GM23248 (cell line): ENCODE measurements around the genes HSD17B14, FTL and NTF4.

- RAMPAGE, long total RNA, result no peak
These were observed 25.0 kb downstream of the ZSWIM9 start for GRCh38 chr19:48195022-48196361.

GRCh38 chr19:48384009-48384573, 7.3 kb downstream of the KDELR1 start:
- RAMPAGE, long total RNA, result no peak

DNA sequence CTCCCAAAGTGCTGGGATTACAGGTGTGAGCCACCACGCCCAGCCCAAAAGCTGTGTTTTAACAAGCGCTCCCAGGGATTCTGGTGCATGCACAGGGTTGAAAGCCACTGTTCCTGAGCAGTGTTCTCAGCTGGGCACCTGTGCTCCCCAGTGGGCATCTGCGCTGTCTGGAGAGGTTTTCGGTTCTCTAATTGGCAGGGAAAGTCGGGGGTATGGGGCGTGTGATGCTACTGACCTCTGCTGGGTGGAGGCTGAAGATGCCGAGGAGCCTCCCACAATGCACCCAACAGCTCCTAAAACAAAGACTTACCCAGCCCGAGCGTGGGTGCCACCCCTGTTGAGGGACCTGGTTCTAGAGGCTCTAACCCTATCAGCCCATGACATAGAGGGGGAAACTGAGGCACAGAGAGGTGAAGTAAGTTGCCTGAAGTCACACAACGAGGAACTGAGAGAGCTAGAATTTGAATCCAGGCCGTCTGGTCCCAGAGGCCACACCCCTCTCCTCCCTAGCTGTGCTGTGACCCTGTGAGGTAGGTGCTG, 2.2 kb downstream of the SPACA4 start:
- RAMPAGE, long total RNA, result no peak

DNA sequence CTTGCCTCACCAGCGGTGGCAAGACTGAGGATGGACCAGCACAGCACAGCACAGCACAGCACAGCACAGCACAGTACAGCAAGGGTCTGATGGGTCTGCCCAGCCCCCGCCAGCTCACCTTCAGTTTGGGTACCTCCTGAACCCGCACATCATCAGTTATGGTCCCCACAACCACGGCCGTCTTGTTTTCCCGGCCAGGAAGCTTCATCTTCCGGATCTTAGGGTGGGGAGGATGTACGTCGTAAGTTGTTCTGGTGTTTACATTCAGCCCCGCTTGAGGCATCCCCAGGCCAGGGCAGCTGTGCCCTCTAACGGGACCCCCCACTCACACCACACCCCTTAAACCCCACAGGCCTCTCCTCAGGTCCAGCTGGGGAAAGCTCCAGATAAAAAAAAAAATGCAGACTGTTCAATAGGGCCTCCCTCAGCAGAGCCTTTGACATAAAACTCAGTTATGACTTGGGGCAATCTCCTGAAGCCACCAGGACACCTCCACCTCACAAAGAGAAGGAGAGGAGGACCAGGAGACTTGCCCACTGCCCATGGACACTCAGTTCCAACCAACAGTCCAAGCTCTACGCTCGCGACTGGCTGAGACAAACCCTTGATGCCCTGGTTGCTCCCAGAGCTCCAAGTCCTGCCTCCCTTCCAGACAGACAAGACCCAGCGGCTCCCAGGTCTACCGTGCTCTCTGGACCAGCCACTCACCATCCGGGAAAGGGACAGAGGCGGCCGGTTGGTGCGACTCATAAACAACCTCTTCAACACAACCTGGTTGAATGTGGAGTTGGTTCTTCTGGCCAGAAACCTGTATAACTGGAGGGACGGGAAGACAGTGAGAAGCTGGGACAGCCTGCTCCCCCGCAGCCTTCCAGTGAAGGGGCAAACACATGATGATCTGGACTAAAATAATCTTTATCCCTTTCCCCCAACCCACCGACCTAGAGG, 2.0 kb upstream of the FAM83E start:
- RAMPAGE, long total RNA, result no peak

- RAMPAGE, long total RNA, result no peak
These were observed 2.6 kb upstream of the NTN5 start for GRCh38 chr19:48675274-48675995.

- RAMPAGE, long total RNA, result no peak
These were observed 1.1 kb upstream of the MAMSTR start for GRCh38 chr19:48720178-48721395.

DNA sequence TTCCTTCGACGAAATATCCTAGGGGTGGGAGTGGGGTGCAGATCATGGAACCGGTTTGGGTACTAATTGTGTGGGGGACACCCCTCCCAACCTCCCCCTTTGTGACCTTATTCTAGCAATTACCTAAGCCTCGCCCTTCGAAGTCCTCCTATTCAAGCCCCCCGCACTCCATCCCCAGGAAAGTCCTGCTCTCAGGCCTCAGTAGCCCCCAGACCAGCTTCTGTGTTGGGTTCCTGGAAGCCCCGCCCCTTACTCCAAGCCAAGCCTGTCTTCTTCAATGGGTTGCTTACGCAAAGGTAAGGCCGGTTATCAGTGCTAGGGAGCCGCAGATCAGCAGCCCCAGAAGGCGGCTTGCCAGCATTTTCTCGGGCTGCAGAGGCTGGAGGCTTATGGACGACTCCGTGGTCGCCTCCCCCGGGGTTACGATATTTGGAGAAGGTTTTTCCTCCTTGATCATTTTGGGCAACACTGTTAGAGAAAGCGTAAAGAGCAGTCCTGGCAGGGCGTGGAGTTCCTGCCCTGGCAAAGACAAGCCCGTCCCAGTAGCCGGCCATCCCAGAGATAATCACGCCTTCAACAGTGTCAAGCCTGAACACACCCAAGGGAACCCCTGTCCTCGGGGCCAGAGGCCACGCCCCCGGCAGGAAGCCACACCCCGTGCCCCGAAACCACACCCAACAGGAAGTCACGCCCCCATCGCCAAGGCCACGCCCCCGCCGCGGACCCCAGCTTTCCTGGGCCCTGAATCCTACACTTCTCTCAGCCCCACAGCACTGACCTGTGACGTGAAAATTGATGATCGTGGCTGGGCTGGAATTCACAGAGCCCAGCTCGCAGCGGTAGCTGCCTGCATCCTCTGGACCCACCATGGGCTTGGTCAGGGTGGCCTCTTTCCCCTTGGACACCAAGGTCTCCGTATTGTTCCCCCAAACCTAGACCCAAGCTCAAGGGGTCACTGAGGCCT, 883 bp upstream of the RASIP1 start:
- RAMPAGE, long total RNA, result no peak

- RAMPAGE, long total RNA, result no peak
These were observed at the start of gene HSD17B14 for GRCh38 chr19:48835538-48836773. Gene HSD17B14, minus strand, starts transcription at chr19:48836491.

- RAMPAGE, long total RNA, result no peak
These were observed 1.2 kb downstream of the PLEKHA4 start for GRCh38 chr19:48867073-48867722.

GRCh38 chr19:48874352-48875127, 2.3 kb downstream of the PPP1R15A start:
- RAMPAGE, long total RNA, result no peak

DNA sequence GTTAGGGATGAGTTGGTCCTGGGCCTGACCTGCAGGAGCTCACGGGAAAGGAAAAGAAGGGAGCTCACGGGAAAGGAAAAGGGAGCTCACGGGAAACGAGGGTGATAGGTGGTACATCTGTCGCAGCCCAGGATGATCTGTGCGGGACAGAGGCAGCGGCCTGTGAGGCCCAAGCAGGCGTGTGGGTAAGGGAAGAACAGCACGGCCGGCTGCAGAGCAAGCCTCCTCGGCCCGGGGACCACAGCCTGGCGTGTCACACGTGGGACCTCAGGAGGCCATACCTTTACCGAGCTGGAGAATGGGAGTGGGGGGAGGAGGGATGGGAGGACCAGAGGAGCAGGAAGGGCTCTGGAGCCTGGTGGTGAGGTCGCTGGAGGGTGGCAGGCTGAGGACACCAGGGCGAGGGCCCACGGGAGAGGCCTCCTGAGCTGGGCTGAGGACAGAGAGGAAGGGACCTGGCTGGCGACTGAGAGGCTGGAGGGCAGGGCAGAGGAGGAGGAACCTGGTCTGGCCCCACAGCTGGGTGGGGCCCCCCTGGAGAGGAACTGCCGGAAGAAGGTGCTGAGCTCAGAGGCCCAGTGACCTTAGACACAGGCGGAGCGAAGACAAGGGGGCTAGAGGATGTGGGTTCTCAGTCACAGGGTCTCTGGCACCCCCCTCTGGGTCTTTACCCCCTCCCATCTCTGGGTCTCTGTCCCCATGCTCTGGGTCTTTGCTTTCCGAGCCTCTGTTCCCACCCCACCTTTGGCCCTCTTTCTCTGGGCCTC, 2.9 kb upstream of the FTL start:
- RAMPAGE, long total RNA, result no peak

DNA sequence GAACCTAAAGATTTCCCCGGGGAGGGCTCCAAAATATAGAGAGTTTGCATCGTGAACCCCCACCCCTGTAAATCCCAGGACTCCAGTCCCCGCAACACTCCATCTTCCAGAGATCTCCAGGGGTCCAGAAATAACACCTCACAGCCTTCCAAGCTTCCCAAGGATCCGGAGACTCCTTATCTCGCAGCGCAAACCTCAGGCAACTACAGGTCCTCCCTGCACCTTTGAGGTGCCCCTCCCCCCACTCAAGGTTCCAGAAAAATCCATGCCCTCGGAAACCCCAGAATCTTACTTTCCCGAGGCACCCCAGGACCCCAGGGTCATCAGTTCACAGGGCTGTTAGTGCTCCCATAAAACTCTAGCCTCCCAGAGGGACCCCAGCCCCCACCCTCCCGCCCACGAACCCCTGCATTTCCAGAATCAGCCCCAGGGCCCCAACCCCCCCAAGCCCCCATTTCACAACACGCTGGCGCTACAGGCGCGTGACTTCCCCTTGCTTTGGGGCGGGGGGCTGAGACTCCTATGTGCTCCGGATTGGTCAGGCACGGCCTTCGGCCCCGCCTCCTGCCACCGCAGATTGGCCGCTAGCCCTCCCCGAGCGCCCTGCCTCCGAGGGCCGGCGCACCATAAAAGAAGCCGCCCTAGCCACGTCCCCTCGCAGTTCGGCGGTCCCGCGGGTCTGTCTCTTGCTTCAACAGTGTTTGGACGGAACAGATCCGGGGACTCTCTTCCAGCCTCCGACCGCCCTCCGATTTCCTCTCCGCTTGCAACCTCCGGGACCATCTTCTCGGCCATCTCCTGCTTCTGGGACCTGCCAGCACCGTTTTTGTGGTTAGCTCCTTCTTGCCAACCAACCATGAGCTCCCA, at the start of gene FTL:
Gene FTL, plus strand, starts transcription at position 658 of the 867 bp plus-strand sequence.
- RAMPAGE, long total RNA, result no peak

- RAMPAGE, long total RNA, result no peak
These were observed 2.0 kb downstream of the FTL start for GRCh38 chr19:48967231-48967390.

GRCh38 chr19:49064556-49065267, at the start of gene NTF4:
Gene NTF4, minus strand, starts transcription at chr19:49064818.
- RAMPAGE, long total RNA, result no peak

DNA sequence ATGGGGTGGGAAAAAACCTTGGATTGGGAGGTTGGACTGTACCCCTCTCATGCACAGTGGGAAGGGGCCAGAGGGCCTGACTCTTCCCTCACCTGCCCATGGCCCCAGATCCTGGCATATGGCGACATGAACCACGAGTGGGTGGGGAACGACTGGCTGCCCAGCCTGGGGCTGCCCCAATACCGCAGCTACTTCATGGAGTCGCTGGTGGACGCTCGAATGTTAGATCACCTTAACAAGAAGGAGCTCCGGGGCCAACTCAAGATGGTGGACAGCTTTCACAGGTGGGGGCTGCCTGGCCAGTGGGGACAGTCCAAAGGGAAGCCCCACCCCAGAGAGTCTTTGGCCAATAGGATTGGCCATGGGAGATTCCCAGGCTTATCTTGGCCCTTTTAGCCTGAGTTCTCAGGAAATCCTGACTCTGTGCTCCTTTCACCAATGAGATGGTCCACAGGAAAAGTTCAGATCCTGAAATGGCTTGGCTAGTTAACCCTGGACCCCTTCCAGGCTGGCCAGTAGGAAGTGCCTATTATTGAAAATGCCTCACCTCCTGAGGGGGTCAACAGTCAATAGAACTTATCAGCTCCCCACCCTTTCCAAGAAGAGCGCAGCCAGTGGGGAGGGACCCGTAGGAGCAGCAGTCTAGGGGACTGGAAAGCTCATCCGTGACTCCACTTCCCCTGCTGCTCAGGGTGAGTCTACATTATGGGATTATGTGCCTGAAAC, 7.1 kb downstream of the HRC start:
- RAMPAGE, long total RNA, result no peak

GRCh38 chr19:49217193-49217868, 59.7 kb downstream of the TRPM4 start:
- RAMPAGE, long total RNA, result no peak

DNA sequence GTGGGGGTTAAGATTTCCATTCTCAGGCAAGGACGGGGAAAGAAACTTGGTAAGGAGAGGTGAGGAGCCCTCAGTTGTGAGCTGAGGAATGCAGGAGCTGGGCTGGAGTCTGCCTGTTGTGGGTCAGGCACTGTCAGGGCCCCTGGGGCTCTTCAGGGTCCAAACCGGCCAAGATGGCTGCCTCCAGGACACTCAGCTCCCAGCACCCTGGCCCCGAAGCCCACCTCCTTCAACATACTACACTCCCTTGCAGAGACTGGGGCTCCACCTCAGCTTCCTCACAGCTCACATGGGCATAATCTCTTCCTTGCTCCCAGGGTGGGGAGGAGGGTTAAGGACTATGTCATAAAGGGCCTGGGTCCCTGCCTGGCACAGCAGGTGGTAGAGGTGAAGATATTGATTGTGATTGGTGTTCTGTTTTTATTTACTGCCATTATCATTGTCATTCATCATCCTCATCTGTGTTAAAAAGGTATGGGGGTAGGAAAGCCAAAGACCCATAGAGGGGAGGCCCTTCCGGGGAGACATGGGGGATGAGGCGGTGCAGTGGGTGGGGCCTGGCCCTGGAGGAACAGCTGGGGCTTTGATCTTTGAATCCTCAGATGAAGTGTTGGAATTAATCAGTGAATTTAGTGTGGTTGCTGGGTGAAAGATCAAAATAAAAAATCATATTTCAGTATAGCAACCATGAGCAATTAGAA, 7.6 kb downstream of the PTH2 start:
- RAMPAGE, long total RNA, result no peak

DNA sequence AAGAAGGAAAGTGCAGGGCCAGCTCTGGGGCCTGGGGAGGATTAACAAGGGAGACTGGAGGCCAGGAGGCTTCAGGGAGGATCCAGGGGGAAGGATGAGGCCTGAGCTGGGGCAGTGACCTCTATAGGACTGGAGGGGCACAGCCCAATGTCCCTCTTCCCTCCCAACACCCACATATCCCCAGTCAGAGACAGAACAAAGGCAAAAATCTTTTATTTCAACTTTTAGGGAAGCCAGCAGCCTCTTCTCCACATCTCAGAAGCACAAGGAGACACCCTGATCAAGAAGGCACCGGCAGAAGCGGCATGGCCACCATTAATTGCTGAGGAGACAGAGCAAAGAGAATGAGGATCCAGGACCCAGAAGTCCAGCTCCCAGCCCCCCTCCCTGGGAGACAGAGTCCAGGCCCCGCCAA, 4.8 kb upstream of the SLC17A7 start:
- RAMPAGE, long total RNA, result no peak

- RAMPAGE, long total RNA, result no peak
These were observed 4.7 kb downstream of the PIH1D1 start for GRCh38 chr19:49446970-49447239.

GRCh38 chr19:49453757-49454474, 891 bp downstream of the ALDH16A1 start:
- RAMPAGE, long total RNA, result no peak